ENCODE measurements around a stretch of chr15.

DNA sequence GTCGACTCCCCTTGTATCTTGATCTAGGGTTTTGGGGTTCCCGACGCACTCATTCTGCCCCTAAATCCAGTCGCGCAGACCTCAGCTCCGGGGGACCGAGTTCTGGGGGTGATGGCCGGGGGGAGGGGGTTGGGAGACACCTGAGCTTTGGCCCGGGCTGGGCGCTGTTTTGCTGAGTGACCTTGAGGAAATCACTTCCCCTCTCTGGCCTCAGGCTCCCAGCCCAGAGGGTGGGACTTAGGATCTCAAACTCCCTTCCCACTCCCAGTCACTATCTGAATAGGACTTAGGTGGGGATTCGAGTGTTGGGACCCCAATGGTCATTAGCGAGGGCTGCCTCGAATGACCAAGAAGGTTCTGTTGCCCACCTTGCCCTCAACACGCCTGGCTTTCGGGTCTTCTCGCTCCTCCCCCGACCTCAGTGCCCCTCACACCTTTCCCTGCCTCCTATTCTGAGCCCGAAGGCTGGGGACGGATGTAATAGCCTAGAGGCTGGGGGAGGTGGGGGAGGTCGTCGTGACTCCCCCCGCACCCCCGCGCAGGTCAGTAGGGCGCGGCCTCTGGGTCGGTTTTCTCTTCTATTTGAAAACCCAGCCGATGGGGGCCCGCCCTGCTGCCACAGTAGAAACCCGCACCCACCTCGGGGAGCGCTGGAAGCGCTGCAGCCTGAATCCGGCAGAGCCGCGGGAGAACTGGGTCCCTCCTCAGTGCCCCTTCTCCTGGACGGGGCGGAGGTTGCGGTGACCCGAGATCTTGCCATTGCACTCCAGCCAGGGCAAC, 857 bp upstream of the RBPMS2 start:
- PRO-cap = no peak

DNA sequence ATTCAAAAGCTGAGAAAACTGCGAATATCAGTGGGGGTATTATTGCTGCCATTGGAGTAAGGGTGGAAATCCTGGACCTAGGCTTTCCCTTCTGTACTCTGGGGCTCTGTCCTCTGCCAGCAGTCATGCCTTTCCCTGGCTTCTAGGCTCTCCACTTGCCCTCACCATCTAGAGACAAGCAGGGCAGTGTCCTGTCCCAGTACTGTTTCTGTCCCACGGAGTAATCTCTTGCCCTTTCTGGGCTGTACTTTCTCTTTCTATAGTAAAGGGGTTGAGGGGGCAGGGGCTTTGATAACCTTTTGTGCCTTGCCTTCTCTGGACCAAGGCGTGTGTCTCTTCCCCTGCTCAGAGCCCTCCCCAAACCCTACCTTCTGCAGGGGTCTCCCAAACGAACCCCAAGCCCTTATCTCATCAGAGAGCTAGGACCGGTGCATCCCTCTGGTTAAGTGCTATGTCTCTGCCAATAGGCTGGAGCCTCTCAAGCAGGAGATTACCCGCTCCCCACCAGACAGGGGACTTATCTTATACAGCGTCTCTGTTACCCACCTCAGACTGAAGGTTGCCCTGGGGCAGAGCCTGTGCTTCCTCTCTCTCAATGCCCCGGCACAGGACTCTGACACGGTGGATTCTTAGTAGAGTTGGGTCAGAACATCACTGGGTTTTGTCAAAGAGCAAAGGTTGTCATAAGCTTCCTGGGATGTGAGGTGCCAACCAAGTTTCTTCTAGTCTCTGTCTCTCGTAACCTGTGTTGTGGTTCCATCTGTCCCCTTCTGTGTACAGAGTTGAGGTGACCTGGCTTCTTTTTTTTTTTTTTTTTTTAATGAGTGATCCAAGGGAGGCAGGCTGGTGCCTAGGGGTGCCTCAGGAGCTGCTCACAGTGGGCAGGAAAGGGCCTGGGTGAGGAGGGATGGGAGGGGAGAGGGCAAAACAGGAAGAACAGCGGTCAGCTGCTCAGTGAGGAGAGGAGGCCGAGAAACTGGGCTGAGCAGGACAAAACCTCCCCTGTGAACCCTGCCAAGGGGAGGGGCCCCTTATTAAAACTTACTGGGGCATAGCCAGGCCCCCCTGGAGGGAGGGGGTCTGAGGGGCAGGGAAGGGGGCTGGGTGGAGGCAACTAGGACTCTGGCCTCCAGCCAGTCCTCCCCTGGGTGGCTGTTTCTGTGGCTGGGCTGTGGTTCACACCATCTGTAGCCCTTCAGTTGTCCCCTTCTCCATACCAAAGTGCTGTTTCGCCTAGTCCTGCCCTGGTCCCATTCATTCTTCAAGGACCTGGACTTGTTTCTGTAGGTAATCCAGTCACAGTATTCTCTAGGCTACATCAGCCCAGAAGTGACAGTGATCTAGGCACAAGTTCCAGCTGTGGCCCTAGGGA, 3.2 kb downstream of the PLEKHO2 start:
- PRO-cap = unidirectional peak, plus-strand start at position 559 of the sequence; bidirectional peak, plus-strand start at position 954 of the sequence, minus-strand start at position 978 of the sequence

DNA sequence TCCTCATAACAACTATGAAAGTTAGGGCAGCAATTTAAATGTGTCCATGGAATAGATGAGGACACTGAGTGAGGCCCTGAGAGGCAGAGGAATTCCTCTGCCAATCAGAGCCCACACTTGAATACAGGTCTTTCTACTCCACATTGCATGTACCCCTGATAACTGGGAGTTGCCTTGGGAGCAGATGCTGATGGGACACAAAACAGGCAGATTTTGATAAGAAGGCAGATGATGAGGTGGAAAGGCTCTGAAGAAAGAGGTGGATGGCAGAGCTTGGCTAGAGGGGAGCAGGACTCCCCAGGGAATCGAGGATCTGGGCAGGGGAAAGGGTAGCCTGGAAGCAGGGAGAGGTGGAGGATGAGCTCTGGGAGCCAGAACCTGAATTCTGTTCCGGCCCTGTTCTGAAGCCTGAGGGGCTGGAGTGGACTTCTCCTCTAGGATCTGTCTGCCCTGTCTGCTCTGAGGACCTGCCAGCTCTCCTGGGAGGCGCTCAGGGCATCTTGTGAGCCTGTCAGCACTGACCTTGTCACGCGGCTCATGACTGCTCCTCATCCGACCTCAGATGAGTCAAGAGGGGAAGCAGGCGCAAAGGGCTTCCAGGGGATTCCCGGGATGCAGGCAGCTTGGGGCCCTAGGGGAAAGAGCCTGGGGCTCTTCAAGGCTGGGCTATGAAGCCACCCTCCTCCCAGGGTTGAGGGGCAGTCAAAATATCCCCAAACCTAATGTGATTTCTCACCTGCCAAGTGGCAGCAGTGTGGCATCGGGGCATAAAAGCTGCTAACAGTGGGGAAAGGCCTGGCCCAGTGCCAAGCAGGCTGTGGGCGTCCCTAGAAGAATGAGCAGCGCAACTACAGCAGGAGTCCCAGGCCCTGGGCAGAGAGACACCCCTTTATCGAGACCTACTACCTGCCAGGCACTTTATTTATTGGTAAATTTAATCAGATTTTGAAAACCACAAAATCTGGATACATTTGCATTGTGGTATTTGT, 27.8 kb upstream of the ANKDD1A start:
- PRO-cap = bidirectional peak, plus-strand start at position 599 of the sequence, minus-strand start at position 443 of the sequence

DNA sequence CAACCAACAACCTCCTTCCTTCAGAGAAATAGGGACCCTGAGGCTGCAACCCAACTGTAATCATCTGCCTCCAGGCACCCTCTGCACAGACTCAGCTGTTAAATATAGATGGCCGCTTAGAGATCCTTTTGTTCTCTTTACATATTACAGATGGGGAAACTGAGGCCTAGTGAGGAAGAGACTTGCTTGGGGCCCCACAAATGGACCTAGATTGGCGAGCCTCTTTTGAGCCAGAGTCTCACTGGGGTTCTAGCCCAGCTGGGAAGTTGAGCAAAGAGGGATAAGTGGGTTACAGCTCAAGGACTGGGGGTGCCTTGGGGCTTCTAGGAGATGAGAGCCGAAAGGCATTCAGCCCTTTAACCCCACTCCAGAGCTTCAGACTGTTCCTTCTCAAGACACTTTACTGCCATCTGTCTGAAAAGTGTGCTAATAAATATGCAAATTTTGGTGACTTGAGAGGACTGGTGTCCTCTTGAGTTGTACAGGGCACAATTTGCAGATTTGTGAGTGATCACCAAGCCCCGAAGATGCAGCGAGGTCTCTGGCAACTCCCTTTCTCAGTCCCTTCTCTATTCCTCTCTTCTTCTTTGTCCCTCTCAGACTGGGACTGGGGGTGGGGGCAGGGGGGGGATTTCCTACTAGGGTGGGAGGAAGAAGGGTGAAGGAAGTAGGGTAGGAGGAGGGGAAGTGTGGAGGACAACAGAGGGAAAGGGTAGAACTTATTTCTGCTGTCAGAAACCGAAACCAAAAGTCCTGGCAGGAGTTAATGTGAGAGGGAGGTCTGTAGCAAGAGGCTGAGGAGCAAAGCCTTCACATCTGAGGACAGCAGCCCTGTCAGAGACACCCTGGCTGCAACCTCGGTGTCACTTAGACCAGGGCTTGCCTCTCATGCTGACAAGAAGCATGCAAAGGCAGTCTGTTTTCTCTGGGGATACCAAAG, 16.3 kb upstream of the ANKDD1A start:
- PRO-cap = bidirectional peak, plus-strand start at position 498 of the sequence, minus-strand start at position 367 of the sequence; bidirectional peak, plus-strand start at position 702 of the sequence, minus-strand start at position 559 of the sequence

- PRO-cap = no peak
These were observed 1.2 kb downstream of the ANKDD1A start for GRCh38 chr15:64912868-64913306.

- PRO-cap = no peak
These were observed 1.1 kb upstream of the SLC51B start for GRCh38 chr15:65043940-65044557.

DNA sequence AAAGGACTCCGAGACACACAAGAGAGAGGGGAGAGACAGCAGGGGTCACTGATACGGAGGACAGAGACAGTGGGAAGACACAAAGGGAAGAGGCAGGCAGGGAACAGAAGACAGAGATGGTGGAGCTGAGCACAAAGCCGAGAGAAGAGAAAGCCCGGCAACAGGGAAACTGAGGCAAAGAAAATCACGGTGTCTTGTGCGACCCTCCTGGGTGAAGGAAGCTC, 472 bp downstream of the RASL12 start:
- PRO-cap = no peak

DNA sequence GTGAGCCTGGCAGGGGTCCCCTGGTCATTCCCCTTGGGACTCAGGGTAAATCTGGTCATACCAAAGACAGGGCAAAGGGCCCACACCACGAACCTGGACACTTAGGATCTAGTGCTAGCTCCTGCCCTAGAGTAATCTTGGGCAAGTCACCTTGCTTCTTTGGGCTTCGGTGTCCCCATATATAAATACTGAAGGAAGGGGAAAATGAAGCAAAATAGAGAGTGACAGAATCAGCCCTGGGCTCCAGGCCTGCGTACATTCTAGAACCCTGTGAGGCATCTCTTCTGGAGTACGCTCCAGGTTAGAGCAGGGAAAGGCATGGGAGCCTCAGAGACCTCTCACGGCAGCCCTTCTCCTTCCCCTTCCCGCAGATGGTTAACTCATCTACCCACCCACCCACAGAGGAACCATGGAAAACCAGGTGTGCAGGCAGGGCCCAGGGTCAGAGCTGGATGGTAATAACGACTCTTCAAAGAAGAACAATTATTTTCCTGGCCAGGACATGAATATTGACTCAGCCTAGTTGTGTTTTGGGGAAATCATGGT, 987 bp upstream of the RASL12 start:
- PRO-cap = no peak

GRCh38 chr15:65071065-65072024, 3.6 kb upstream of the RASL12 start:
- PRO-cap = no peak

- PRO-cap = no peak
These were observed 8.8 kb downstream of the KBTBD13 start for GRCh38 chr15:65085232-65085929.

DNA sequence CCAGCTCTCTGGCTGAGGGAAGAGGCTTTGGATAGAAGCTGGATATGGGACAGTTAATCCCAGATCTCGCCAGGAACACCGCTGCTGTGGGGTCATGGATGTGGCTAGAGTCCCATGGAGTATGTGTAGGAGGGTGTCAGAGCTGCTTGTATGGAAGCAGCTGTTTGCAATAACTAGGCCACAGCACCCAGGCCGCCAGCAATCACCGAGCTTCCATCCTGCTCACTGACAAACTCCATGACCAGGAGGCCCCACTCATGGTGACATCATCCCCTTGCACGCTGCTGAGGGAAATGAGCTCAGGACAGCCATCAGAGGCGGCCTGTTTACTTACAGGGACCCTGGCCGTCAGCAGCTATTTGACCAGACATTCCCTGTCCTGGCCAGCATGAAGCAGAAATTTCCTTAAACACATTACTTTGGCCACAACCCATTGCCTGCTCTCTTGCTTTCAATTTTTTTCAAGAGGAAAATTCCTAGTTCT, 34.2 kb upstream of the CILP start:
- PRO-cap = no peak

DNA sequence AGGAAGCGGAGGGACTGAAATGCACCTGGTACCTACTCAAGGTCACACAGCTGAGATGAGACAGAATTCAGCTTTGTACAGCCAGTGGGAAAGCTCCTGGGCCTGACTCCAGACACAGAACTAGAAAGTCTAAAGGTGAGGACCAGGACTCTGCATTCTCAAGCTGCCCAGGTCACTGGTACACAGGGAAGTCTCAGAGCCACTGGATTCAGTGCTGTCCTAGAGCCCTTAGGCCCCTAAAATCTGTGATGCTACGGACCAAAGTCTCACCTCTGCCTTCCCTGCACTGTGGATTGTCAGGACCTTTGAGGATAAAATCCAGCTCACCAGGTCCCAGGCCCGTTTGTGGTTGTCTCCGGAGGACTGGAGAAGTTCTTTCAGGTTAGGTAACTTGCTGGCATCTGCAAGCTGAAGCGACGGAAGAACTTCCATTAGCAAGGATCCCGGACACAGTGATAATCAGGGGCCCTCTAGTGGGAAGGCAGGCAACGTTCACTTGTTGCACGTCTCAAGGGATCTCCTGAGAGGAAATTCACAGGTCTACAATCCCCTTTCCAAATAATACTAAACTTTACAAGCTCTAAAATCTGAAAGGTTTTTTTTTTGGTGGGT, 15.9 kb downstream of the PARP16 start:
- PRO-cap = no peak

GRCh38 chr15:65414666-65415753, 7.7 kb downstream of the IGDCC4 start:
- PRO-cap = no peak

- PRO-cap = no peak
These were observed 1.8 kb downstream of the HACD3 start for GRCh38 chr15:65531976-65532504.

- PRO-cap = no peak
These were observed 32.1 kb downstream of the INTS14 start for GRCh38 chr15:65578626-65579474.

- PRO-cap = no peak
These were observed 37.0 kb upstream of the DENND4A start for GRCh38 chr15:65829131-65829462.

DNA sequence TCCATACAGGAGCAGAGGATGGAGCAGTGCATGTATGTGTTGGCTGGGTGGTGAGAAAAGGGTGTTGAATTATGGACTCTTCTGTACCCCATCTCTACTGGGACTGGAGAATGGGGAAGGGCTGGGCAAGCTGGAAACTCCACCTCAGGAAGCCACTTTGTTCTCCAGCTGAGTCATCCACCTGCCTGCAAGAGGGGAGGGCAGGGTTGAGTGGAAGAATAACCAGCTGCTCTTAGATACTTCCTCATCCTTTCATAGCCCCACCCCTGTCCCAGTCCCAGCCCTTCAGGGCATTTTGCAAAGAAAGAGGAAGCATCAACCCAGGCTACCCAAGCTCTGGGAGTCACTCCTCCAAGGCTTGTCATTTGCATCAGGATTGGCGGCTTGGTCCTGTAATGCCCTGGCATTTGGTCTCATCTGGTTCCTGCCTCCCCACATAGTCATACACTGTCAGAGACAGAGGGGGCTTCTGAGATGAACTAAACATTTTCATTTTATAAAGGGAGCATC, 33.1 kb downstream of the RAB11A start:
- PRO-cap = bidirectional peak, plus-strand start at position 300 of the sequence, minus-strand start at position 96 of the sequence

DNA sequence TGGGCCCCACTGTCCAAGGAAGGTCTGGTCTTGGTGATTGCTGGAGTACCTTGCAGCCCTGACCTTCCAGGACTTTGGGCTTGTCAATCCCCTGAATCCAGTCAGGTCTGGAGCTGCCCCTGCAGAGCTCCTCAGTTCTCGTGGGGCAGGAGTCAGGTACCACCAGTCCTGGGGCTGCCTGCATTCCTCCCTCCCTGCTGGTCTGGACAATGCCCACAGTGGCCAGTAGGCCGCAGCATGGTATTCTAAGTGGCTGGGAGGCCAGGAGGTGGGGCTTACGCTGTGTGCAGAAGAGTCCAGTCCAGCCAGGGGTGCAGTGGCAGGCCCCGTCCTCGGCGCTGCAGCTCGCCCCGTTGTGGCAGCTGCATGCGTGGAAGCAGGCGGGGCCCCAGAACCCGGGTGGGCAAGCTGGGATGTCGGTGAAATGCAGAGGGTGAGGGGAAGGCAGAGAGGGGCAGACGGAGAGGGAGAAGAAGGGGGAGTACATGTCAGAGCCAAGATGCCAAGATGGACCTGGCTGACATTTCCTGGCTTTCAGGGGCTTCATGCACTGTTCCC, 47.3 kb downstream of the RAB11A start:
- PRO-cap = no peak

DNA sequence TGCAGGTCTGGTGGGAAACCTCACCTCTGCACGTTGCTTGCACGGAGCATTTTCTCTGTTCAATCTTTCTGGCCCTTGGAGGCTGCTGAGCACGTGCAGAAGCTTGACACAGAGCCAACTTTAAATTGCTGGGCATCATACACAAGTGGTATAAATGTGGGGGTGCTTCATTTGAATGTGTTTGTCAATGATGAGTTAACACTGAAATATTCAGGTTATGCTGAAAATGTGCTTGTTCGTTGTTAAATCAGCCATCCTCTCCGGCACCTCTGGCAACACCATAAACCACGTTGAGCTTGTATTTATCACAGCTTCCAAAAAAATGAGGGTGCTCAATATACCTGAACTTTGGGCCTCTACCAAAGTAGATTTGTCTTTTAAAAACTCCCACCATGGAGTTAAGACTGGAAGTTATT, 1.1 kb downstream of the DIS3L start:
- PRO-cap = no peak

DNA sequence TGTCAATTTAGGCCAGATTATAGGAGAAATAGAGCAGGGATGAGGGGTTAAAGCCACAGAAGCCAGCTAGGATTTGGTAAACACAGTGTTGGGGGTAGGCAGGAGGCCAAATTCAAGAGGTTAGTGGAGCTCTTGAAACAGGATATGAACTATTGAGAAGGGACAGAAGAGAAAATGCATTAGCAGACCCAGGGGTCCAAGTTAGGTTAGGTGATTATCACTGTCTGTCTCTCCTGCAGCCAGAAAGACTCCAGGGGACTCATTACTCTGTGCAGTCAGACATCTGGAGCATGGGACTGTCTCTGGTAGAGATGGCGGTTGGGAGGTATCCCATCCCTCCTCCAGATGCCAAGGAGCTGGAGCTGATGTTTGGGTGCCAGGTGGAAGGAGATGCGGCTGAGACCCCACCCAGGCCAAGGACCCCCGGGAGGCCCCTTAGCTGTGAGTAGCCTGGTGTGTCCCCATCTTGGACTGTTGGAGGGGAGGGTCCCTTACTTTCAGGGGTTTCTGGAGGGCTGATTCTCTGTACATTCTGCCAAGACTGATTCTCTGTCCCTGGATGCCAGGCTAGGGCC, 12.7 kb downstream of the SNAPC5 start:
- PRO-cap = no peak